Bronchus fibroblast of lung (primary cell): ENCODE measurements around a stretch of chr9.

GRCh38 chr9:33263558-33264570 is 644 bp downstream of the BAG1 start:
- RAMPAGE, long total RNA, result no peak

GRCh38 chr9:33329882-33330406 is 39.6 kb downstream of the NFX1 start:
- RAMPAGE, long total RNA, result no peak

DNA sequence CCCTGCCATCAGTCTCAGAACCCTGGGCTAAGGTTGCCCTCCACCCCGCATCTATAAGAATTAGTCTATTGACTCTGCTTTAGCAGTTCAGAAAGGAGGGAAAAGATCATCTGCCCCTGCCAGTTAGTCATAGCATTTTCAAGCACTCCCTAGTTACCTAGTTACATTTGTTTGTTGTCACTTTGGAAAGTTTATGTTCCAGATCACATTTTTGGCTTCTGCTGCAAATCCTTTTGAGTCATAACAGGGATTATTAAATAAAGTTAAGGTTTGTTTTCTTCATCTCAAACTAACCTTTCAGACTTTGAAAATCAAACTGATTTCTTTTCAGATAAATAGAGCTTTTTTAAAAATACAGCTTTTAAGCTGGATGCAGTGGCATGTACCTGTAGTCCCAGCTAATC is 52.0 kb downstream of the AQP7 start:
- RAMPAGE, long total RNA, result no peak

- RAMPAGE, long total RNA, result no peak
These were observed 9.5 kb downstream of the AQP7 start for GRCh38 chr9:33392890-33393262.

DNA sequence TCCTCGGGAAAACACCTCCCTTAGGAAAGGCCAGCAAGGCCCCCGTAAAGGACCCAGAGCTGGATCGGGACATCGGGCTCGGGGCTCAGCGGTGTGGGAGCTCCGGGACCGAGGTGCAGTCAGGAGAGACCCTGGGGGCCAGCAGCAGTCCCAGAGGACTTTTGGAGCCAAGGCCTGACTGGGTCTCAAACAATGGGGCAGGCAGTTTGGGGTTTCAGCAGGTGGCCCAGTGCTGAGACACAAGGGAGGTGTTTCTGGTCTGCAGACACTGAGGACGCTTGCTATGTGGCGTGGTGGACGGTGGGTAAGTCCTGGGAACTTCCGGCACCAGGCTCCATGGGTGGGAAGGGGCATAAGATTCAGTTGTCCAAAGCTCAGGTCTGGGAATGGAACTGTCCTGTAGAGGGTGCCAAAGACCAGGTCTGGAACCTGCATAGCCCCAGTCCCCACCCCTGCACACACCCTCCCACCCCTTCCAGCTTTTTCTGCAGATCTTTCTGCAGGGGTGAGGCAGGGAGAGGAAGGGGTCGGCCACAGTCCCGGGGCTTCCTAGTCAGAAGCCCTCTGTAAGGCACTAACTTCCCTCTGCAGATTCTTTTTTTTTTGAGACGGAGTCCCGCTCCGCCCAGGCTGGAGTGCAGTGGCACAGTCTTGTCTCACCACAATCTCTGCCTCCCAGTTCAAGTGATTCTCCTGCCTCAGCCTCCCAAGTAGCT is 925 bp upstream of the AQP7 start:
- RAMPAGE, long total RNA, result no peak

DNA sequence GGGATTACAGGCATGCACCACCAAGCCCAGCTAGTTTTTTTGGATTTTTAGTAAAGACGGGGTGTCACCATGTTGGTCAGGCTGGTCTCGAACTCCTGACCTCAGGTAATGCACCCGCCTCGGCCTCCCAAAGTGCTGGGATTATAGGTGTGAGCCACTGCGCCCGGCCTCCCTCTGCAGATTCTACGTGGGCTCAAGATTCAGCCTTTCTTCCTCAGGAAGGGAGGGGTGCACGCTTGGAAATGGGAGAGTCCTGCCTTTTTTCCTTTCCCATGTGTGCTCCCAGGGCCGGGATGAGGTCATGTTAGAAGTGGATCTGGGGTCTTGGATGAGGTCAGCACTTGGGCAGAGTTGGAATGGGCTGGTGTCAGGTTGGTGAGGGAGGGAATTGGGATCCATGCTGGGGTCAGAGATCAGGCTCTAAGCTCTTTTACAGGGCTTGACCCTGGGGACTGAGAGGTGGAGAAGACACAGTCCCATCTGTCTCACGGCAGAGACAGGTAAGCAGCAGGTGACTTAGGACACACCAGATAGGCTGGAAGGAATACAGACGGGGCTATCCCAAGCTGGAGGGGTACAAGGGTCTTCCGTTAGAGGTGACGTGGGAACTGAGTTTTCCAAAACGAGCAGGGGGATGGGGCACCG is 1.6 kb upstream of the AQP7 start:
- RAMPAGE, long total RNA, result no peak

DNA sequence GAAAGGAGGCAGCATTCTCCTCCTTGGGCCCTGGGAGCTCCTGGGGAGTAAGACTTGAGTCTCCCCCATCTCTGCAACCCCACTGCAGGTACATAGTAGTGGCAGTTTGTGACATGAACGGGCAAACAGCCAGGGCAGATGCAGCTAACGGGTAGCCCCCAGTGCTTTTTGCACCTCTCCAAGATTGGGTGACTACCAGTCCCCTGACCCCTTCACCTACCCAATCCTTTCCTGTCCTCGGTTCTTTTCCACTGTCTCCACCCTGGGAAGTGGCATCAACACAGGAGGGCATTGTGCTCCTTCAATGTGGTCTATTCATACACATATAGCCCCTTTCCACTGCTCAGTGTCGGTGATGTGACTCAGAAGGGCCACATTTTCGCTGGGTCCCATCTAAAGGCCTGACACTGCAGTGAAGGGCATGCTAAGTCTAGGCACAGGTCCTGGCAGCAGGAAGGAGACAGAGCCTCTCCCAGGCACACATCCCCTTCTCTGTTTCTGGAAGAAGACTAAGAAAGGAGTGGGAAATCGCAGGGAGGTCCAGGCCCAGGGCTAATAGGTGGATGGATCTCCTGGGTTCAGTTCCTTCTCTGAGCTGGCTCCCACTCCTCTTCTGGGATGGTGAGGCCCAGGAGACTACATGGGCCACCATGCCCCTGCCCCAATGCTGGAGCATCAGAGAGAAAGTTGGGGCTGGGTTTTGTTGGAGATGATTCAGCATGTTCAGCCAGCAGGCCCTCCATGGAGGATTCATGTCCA is 11.7 kb downstream of the NOL6 start:
- RAMPAGE, long total RNA, result no peak

DNA sequence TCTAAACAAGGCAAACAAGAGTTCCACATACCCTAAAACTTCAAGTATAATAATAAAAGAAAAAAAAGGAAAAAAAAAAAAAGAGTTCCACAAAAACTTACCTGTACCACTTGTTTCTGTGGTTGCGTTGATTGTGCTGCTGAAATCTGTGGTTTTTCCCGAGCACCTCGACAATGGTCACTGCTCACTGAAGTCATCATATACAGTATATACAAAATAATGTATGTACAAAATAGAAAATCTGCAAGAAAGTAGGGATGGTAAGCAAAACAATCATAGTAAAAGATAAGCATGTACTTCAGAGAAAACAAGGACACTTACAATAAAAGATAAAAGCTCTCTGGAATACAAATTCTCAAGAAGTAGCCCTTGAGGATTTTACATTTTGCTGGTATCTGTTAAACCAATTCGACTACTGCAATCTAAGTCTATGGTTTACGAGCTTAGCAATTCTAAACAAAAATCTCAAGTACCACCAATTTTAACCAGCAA is 31.7 kb downstream of the UBAP2 start:
- RAMPAGE, long total RNA, result no peak

- RAMPAGE, long total RNA, result no peak
These were observed 1.9 kb downstream of the UBAP2 start for GRCh38 chr9:34046758-34047163.

DNA sequence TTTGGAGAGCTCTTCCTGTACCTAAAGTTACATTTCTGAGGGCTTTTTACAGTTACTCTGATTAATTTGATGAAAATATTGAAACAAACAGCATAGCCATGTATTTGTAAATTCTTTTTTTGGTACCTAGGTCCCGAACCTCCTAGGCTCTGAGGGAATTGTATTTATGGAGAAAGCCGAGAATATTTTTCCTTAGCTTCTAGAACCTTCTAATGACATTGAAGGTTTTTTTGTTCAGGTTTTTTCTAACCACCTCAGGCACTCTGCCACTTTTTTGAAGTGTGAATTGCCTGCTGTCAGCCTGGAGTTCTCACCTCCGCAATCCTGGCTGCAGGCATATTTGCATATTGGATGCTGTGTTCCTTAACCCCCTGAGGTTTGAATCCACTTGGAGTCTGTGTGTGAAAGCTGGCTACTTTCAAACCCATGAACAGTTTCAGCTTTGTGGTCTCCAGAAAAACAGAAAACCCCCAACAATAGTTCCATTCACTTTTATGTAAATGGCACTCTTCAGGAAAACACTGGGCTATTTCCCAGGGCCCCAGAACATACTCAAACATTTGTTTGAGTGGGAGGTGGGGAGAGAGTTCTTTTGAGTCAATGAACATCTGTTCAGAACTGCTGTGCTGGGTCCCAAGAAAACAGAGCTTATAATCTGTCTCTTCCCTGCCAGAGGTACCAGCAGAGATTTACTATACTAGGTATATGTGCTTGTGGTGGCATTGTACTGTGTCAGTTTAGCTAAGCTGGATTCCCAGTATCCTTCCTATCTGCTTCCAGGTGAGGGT is 4.9 kb downstream of the NUDT2 start:
- RAMPAGE, long total RNA, result no peak

GRCh38 chr9:34379278-34380153 is 2.8 kb upstream of the MYORG start:
- RAMPAGE, long total RNA, result no peak

DNA sequence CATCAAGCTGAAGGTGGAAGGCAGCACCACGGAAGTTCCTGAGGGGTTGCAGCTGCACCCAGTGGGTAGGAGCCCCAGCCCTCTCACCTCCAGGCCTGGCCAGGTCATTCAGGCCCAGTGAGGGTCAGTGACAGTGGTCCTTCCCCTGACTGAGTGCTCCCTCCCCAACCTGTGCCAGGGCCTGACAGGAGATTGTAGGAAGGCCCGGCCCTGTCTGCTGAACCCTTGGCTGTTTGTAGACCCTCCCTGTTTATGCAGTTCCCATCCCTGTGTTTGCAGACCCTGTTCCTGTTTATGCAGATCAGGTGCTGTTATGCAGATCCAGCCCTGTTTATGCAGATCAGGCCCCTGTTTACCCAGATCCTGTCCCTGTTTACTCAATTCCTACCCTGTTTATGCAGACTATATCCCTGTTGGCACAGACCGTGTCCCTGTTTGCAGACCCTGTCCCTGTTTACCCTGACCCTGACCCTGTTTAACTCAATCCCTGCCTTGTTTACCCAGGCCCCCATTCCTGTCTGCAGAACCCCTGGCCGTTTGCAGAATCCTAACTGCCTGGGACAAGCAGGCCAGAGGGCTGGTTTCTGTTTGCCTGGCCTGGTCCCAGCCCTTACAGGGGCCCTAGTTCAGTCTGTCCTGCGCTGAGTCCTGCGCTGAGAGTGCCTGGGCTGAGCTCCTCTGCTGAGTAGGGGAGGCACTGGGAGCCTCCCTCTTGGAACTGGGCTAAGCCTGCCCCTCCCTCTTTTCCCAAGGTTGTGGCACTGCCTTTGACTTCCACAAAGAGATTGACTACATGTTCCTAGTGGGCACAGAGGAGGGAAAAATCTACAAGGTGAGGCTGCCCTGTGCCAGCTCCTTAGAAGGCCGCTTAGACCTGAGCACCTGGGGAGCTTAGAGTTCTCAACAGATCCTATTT is 10.2 kb downstream of the ENHO start:
- RAMPAGE, long total RNA, result no peak

GRCh38 chr9:34992232-34993536 is 3.1 kb downstream of the DNAJB5 start:
- RAMPAGE, long total RNA, result no peak

- RAMPAGE, long total RNA, result no peak
These were observed 1.9 kb downstream of the C9orf131 start for GRCh38 chr9:35043803-35044444.

DNA sequence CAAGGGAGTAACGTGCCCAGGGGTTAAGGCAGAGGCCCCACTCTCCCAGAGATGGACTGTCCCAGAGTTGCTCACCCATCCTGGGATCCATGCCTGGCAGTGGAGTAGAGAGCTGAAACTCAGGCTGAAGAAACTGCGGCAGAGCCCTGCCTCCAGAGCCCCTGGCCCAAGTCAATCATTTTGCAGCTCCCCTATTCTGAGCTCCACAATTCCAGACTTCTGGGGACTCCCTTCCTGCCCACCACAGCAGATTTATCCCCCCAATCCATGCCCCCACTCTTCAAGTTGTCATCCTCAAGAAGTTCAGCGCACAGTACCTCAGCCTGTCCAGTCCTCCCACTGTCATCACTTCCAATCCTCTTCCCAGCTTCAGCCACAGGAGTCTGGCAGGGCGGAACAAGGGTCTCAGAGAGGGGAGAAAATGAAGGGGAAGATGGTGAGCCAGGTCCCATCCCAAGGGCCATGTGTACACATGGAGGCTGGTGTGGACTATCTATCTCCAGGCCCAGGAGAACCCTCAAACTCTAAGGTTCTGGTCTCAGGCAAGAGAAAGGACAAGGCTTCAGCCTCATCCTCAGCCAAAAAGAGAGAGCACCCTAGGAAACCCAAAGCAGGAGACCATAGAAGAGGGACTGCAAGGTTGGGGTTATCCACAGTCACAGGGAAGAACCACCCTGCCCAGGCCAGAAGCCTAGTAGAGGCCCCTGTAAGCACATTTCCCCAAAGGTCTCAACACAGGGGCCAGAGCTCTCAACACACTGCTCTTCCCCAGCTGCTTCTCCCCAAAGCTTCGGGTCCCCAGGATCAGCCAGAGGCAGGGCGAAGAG is 3.0 kb downstream of the C9orf131 start:
- RAMPAGE, long total RNA, result no peak

GRCh38 chr9:35162866-35163414 is 1.1 kb downstream of the UNC13B start:
- RAMPAGE, long total RNA, result no peak

DNA sequence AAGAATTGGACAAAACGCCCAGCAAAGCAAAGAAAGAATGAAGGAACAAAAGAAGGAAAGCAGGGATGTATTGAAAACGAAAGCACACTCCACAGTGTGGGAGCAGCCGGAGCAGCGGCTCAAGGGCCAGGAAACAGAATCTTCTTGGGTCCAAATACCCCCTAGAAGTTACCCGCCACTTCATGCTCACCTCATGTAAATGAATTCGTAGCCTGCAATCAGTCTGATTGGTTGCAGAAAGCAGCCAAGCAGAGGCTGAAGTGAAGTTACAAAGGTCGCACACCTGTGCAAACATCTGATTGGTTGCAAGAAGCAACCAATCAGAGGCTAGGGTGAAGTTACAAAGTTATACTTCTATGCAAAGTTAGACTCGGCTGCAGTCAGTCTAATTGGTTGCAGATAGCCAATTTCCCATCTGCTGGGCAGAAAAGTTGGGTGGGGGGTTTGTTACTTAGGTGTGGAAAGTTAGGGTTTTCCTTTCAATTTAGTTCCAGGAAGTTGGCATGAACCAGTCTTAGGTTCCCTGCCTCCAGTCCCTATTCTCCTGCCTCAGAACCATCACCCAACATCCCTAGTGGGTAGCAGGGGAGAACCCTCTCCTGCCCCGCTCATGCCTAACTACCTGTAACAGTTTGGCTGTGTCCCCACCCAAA is 1.3 kb upstream of the RUSC2 start:
- RAMPAGE, long total RNA, result no peak

DNA sequence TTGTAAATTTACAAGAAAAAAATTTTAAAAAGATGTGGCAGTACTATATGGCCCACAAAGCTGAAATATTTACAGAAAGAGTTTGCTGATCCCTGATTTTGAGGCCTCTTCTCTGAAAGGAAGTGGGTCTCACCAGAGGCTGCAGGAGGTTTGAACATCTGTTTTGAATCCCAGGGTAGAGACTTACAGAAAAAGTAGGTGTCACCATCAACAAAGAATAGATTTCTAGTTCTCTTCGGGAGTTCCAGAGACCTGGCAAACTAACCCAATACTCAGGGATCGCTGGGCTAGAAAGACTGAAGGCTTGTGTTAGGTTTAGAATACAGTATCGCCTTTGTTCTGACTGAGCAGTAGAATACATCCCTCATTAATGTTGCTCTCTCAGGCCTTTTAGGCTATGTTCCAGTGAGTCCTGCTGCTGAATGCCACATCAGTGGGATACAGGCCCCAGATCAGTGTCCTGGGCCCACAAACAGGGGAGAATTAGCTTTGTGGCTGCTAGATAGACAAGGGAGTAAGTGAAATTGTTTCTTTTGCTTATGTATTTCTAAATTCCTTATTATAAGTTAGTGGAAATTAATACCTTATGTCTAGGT is 27.2 kb downstream of the RUSC2 start:
- RAMPAGE, long total RNA, result no peak

GRCh38 chr9:35561713-35562596 is 1.7 kb downstream of the FAM166B start:
- RAMPAGE, long total RNA, result no peak

DNA sequence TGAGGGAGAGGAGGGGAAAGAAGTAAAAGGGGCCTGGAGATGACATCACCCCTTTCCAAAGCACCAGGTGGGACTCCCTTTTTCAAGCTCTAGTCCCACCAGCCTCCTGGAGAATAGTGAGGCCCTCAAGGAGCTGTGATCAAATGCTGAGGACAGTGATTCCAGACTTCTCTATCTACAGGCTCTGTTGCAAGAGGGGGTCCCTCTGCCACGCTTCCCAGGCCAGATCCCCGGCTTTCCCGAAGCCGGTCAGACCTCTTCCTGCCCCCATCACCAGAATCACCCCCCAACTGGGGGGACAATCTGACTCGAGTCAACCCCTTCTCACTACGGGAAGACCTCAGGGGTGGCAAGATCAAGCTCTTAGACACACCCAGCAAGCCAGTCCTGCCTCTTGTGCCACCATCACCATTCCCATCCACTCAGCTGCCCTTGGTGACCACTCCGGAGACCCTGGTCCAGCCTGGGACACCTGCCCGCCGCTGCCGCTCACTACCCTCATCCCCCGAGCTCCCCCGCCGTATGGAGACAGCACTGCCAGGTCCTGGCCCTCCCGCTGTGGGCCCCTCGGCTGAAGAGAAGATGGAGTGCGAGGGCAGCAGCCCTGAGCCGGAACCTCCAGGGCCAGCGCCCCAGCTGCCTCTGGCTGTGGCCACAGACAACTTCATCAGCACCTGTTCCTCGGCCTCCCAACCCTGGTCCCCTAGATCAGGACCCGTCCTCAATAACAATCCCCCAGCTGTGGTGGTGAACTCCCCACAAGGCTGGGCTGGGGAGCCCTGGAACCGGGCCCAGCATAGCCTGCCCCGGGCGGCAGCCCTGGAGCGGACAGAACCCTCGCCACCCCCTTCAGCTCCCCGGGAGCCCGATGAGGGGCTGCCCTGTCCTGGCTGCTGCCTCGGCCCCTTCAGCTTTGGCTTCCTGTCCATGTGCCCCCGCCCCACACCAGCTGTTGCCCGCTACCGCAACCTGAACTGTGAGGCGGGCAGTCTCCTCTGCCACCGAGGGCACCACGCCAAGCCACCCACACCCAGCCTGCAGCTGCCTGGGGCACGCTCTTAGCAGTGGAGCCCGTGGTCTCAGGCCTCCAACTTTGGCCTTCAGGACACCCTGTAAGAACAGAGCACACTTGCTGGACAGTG is 4.0 kb downstream of the TESK1 start:
- RAMPAGE, long total RNA, result no peak